Non-pigmented ciliary epithelial cell (primary cell): ENCODE measurements around a stretch of chr10.

DNA sequence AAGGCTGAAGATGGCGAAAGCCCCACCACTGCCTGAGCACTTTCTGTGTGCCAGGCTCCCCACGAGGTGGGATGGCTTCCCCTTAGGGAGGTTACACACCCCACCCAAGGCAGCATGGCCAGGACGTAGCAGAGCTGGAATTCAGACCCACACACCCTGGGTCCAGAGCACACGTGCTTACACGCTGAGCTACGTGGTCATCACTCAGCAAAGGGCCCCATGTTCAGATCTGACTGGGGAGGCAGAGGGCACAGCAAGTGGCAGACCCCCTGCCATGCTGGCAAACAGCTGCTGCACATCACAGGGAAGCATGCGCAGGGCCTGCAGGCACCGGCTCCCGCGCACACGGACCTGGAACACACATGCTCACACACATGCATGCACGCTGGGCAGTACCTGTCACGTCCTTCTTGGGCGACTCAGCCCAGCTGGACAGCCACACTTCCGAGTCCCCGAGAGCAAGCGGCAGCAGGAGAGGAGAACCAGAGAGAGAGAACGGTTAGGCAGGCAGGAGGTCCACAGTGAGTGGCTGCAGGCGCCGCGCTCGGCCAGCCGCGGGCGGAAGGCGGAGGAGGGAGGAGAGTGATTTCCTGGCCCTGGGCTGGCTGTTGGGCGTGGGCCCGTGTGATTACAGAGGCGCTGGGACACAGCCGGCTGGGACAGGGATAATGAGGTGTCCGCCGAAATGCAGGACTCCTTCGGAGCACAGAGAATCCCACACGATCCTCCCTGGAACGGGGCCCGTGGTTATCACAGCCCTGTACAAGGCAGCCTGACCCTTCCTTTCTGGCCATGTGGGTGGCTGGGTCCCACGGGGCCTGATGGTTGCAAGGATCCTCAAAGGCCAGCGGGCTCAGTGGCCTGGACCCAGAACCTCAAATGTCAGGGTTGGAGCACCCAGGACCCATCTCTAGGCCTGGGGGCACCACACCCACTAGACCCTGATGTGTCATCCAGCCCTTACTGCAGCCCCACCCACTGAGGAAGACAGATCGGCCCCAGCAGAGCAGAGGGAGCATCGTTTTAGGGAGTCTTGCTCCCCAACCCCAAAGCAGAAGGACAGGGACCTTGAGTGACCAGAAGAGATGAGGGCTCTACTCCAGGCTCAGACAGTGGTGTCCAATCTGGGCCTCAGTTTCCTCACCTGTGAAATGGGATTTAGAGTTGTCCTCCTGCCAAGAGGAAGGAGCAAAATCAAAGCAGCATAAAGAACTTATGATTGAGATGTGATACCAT lies 175.1 kb downstream of the NEURL1 start:
- RRBS, result no CpG with 5 or more reads among the region's 40 CpGs

DNA sequence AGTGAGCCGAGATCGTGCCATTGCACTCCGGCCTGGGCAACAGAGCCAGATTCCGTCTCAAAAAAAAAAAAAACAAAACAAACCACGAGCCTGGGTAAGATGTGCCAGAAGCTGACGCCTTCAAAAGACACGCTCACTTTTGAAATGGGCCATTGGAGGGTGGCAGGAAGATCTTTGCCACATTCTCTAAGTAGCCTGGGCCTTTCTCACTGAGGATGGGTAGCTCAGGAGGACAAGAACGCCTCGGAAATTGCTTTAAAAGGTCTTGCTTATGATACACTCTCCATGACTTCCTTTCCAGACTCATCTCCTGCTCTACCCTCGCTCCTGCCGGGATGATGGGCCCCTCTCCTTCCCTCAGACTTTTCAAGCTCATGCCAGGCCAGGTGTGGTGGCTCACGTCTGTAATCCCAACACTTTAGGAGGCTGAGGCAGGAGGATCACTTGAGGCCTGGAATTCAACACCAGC lies 172.6 kb downstream of the SH3PXD2A start:
- RRBS, result no CpG with 5 or more reads among the region's 12 CpGs

- RRBS, result no CpG with 5 or more reads among the region's 9 CpGs
These were observed 163.4 kb downstream of the SH3PXD2A start for GRCh38 chr10:103691977-103692352.

DNA sequence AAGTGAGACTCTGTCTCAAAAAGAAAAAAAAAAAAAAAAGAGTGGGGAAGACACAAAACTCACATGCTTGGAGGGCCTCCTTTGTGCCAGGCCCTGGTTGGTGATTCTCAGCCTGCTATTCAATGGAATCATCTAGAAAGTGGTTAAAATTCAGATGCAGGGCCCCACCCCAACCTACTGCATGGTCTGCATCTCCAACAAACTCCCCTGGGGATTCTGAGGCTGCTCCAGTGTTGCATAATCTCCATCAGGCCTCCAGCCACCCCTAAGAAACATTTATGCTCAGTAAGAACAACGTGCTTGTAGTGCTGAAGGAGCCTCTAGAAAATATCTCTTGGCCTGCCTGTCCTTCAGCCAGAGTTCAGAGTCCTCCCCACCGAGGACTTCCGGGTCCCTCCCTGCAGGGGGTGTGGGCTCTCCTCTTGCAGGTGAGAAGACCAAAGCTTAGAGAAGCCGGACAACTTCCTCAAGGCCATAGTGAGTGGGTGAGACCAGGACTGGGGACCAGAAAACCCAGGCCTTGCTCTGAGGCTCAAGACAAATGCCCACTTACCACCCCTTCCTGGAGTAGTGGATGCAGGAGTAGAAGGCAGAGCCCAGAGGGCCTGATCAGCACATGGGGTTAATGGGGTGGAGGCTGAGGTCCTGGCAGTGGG lies 159.8 kb downstream of the SH3PXD2A start:
- RRBS, result 56% methylated on average over 2 of the region's 4 CpGs

DNA sequence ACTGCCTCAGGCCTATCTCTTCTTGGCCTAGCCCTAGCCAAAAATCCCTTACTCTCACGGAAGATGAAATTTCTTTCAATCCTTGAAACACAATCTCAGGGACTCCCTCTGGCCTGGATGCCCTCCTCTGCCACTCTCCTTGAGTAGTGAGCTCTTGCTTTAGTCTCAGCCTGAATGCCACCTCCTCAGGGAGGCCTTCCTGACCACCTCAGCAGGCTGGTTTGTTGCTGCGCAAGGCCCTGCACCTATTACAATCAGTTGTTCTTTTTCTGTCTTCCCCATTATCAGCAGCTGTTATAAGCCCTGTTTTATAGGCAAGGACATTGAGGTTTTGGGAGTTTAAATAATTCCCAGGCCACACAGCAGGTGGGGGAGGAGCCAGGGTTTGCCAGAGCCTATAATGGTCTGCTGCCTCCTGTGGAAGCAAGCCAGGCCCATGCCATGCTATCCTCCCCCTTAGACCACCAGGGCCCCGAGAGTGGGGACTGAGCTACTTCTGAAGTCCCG lies 141.9 kb downstream of the SH3PXD2A start:
- RRBS, result no CpG with 5 or more reads among the region's 4 CpGs

GRCh38 chr10:103751753-103751994 lies 103.7 kb downstream of the SH3PXD2A start:
- RRBS, result no CpG with 5 or more reads among the region's 5 CpGs

DNA sequence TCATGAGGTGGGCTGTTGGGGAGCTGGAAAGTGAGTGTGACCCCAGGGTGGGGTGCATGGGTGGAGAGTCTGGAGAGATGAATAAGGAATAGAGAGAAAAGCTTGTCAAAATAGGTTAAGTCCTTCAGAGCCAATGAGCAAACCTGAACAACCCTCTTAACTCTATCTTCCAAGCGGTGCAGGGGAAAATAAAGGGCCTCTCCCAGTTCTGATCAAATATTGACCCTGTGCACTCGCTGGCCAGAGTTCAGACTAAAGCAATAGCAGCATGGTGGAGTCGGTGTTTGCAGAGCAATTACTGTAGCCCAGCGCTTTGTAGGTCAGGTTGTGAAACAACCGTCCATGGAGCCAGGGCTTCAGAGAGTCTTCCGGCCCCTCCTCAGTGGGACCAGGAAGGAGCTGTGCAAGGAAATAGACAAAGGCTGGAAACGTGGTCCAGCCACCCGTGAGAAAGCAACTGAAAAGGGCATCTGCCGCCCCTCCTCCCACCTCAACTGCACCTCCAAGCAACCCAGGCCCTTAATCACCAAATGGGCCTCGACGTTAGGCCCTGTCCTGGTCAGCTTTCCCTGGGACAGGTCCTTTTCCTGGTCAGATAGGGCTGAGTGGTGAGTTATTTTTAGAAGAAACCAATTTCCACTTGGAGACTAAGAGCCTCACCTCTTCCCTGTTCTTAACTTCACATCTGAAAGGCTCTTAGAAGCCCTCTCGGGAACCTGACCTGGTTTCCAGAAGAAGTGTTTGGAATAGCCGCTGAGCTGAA lies 61.1 kb downstream of the SH3PXD2A start:
- RRBS, result no CpG with 5 or more reads among the region's 13 CpGs

DNA sequence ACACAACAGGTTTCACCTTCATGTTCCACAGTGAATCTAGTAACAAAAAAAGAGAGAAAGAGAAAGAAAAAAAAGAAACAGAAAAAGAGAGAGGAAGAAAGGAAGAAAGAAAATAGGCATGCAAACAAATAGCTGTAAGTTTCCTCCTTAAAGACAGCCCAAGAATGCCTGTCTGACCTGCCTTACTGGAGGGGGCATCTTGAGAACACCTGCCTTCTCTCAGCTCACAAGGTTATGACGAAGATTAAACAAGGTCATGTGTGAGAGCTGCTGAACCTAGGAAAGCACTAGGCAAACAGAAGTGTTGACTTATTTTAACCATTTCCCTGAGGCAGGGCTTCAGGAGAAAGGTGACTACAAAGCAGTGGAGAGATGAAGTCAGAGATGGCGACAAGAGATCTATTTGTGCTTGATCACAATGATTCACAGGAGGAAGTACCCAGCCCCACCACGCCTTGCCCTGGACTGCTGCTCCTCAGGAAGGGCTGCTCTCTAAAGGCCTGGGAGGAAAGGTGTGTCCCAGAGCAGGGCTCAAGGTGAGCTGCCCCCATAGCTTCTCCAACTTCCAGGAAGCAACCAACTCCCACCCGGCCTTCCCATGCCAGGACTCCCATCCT lies 27.8 kb downstream of the STN1 start:
- RRBS, result no CpG with 5 or more reads among the region's 4 CpGs

DNA sequence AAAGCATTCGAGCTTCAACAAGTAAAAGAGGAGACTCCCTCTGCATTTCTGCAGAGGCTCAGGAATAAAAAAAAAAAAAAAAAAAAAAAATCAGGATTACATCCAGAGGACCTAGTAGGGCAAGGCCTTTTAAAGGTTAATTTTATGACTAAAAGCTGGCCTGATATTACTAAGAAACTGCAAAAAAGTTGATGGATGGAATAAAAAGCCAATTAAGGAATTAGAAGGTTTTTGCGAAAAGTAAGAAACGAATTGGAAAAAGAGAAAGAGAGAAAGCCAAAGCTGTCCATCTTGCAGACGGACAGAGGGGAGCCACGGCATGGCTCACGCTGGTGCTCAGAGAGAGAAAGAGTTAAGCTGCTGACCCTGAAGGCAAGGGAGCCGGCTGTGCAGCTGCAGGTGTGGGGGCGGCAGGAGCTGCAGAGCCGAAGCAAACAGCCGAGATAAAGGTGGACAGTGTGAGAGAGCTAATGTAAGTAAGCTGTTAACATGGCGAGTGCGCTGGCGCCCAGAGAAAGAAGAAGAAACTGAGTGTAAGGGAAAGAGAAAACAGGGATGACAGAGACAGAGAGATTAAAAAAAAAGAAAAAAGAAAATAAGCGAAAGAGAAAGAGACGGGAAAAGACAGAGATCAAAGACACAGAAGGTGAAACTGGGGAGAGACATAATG lies 18.3 kb downstream of the COL17A1 start:
- RRBS, result no CpG with 5 or more reads among the region's 15 CpGs

- RRBS, result no CpG with 5 or more reads among the region's 6 CpGs
These were observed 25.1 kb downstream of the ITPRIP start for GRCh38 chr10:104313184-104313605.

DNA sequence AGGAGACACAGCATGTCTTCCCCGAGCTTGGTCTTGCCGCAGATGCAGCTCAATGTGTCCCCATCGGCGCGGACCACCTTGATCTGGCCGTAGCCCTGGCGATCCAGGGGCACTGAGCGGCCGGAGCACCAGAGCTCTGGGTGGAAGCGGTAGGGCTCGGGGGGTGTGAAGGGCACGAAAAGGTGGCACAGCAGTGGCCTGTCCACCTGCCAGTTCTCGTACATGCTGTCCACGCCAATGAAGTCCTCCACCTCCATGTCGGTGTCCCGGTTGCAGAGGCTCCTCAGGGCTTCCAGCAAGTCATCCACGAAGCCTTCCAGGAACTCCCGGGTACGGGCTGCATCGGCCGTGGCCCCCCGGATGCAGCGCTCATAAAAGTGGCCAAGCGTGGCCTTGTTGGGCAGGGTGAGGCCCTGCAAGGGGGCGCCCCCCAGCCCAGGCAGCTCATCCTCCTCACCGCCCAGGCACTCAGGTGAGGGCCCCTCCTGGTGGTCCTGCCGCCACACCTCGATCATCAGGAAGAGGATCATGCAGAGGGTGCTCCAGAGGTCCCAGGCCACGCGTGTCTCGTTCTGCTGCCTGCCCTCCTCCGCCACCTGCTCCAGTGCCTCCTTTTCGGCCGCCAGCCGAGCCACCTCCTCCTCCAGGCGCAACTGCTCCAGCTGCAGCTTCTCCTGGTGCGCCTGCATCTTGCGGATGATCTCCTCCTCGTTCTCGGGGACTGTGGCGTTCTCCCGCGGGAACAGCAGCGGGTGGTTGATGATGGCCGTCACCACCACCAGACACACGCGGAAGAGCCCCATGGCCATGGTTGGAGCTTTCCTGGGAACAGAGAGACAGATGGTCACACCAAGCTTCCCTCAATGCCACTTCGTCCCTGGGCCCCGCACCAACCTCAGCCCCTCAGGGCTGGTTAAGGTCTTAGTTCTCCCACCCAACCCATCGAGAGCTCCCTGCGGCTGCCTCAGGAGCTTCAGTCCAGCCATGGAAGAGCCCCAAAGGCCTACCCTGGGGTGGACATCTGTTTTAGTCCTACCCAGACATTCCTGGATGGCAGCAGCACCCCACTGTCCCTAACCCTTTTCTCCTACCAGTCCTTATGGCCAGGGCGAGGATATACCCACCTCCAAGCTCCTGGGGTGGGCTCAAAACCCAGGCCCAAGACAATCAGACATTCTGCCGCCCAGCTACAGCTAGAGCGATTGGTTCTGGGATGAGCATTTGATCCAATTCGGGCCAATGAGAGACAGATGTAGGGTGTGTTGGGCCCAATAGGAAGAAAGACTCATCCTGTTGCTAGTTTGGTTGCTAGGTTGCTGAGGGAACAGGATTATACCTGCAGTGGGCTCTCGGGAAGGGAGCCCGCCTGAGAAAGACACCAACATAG lies 22.5 kb downstream of the ITPRIP start:
- RRBS, result 98% methylated on average over 5 of the region's 57 CpGs

DNA sequence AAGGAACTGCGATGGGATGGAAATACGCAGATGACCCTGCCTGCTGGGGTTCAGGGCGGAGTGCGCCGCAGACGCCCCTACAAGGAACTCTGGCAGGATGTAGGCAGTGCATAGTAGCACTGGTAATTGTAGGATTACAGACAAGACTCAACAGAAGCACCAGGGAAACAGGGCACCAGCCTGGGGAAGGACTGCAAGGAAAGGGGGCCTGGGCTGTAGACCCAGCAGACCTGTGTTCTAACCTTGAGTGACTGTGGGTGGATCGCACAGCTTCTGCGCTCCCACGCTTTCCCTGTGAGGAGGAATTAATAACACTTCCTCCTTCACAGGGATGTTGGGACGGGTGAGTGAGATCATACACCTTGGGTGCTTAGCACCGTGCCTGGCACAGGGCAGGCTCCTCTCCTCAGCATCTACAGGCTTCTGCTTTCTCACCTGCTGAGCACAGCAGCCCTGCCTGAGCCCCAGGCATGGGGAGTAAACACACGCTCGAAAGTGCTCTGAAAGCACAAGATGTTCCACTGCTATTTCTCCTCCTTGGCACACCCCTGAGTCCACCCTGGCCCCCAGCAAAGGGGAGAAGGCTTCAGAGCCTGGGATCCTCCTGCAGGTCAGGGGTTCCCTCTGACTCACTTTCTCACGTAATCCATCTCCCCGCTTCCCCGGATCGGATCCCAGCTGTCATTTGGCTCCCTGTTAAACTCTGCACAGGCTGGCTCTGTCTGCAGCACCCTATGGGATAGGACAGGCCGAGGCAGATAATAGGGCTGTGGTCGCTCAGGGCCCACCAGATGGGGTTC lies 19.2 kb downstream of the ITPRIP start:
- RRBS, result no CpG with 5 or more reads among the region's 19 CpGs

GRCh38 chr10:104323943-104324805 lies 14.1 kb downstream of the ITPRIP start:
- RRBS, result no CpG with 5 or more reads among the region's 17 CpGs

- RRBS, result no CpG with 5 or more reads among the region's 5 CpGs
These were observed 513.8 kb downstream of the SORCS3 start for GRCh38 chr10:105154966-105155279.

GRCh38 chr10:105473141-105473622 lies 832.1 kb downstream of the SORCS3 start:
- RRBS, result no CpG with 5 or more reads among the region's 4 CpGs

DNA sequence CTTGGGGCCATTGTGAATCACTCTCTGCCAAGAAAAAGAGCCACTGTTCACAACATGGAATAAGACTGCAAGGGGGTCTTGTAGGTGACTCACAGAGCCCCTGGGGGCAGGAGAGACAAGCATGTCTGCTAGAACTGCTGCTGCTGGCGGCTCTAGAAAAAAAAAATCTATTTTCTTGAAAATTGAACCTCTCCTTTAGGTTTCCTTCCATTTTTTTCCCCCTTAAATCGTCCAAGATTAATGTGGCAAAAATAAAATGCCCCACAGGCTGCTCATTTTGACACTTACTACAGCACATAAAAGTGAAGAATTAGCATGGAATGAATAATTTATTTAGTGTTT lies 191.1 kb downstream of the SORCS1 start:
- RRBS, result no CpG with 5 or more reads among the region's 2 CpGs

GRCh38 chr10:107545052-107545371 lies 380.5 kb upstream of the SORCS1 start:
- RRBS, result no CpG with 5 or more reads among the region's 4 CpGs

DNA sequence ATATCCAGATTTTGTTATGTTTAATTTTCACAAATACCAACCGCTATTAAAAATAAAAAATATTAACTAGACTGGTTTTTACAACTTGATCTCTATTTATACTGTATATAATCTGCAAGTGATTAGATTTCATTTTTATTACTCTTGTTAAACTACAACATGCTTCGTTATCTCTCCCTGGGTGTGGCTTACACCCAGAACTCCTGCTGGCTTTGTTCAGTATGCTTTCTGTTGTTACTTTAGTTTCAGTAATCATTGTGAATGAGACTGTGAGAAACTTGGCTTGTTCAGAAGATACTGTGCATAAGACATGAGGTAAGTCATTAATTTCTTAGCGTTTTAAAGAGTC lies 11.7 kb upstream of the ADD3 start:
- RRBS, result no CpG with 5 or more reads among the region's 3 CpGs

- RRBS, result no CpG with 5 or more reads among the region's 6 CpGs
These were observed 41.2 kb downstream of the ADD3 start for GRCh38 chr10:110048818-110049504.